SUDHL5 (cell line): ENCODE data around the gene SRP19.

GRCh38 chr5:111498371-111499189, 13.8 kb downstream of the STARD4 start:
- PRO-cap: no peak

- PRO-cap: no peak
Measured at GRCh38 chr5:111930281-111930705, 173.3 kb upstream of the NREP start.

DNA sequence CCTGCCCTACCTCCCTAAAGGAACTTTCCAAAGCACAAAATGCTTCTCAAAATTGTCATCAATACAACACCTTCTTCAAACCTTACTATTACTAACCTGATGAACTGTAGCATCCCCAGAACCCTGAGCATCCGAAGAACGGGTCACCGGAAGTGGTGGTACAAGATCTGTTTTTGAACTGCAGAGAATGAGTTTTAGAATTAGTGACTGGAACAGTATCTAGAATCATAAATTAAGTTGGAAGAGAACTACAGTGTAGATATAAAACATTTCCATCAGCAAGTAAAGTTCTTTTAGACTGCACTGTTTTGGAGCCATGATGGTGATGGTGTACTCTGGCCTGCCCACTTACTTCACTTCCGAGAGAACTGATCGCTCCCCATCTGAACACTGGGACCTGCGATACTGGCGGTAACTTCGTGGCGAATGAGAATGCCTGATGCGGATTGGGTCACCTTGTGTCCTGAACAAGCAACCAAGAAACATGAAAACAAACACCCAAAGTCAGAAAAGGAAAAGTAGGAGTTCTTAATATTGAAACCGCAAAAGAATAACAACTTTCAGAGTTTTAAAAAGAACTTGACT, 250.3 kb downstream of the EPB41L4A start:
- PRO-cap: no peak

DNA sequence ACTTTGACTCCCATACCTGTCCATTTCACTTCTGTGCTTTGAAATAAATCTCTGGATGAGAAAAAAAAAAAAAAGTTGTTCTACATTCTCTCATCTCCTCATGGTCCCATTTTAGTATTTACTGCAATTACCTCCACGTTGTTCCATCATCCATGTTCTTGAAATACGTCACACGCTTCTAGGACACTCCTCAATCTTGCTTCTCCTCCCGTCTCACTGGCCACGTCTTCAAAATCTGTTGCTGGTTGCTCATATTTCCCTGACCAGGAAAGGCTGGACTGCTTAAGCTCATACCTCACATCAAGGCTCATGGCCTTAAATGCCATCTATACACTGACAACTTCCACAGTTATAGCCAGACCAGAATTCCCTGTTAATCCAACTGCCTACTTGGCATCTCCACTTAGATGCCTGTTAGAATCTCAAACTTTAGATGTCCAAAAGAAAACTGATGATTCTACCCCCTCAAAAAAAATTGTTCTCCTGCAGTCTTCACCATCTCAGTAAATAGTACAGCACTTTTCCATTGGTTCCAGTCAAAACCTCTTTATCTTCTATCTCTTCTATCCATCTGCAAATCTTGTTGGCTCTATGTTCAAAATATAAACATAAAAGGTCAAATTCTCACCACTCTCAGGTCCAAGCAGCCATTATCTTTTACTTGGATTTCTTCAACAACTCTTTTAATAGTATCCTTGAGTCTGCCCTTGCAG, 132.1 kb downstream of the EPB41L4A start:
- PRO-cap: no peak

- PRO-cap: no peak
Measured at GRCh38 chr5:112418385-112418957, 606 bp downstream of the EPB41L4A start.

GRCh38 chr5:112812286-112812485, 48.9 kb upstream of the SRP19 start:
- PRO-cap: no peak

DNA sequence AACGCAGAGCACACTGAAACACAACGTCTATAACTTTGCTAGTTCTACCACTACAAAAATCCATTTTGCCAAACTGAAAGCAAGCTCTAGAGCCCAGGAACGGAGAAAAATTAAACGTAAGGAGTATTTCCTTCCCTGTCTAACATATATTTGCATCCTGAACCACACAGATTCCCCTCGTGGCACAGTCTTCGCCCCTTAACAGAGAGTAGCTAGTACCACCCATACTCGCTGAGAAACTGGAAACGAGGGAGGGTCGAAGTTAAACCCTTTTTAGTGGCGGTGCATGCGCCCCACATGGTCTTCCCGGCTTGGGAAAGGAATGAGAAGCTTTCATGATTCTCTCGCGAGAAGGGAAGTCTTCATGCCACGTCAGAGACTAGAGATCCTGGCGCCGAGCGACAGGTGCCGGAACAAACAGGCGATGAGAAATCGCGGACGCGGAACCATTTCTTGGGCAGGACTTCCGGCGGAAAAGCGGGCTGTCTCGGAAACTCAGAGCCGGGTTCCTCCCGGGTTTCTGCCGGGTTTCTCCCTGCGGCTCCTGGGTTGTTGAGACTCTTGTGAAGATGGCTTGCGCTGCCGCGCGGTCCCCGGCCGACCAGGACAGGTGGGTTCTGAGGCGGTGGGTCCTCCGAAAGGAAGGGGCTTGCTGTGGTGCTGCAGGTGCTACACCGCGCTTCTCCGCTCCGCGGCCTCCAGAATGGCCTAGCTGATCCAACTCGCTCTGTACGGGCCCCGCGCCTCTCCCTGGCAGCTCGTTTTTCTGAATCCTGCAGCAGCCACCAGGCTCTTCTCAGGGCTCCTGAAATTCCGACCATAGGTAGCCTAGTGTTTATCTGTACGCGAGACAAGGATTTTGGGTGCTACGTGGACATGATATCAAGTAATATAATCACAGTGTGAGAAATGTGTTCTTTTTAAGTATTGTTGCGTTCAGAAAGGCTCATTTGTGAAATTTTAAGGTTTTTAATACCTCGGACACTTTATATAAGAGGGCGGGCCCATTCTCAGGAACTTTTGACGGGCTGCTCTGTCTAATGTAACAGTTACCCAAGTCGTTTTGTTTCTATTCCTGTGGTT, at the start of gene SRP19:
TSS of gene SRP19 (plus strand) at position 480 of the 1,083 bp plus-strand sequence.
- PRO-cap: unidirectional peak, minus-strand start at position 705 of the sequence

DNA sequence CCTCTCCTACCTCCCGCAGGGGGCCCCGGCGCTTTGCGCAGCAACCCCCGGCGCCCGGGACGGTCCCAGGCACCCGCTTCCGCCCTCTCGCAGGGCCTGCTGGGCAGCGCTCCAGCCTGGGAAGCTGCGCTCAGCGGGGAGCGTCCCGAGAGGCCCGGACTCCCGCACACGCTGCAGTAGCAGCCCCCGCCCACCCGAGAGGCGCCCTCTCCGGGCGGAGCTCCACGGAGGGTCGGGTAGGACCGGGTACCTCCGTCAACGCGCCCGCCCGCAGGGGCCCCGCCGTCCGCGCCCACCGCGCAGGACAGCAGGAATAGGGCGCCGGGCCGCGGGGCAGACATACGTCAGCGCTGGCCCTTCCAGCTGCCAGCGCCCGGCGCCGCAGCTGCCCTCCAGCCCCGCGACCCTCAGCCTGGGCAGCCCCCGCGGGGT, 541 bp downstream of the REEP5 start:
- PRO-cap: bidirectional peak, plus-strand start at position 310 of the sequence, minus-strand start at position 75 of the sequence; unidirectional peak, plus-strand start at position 310 of the sequence

DNA sequence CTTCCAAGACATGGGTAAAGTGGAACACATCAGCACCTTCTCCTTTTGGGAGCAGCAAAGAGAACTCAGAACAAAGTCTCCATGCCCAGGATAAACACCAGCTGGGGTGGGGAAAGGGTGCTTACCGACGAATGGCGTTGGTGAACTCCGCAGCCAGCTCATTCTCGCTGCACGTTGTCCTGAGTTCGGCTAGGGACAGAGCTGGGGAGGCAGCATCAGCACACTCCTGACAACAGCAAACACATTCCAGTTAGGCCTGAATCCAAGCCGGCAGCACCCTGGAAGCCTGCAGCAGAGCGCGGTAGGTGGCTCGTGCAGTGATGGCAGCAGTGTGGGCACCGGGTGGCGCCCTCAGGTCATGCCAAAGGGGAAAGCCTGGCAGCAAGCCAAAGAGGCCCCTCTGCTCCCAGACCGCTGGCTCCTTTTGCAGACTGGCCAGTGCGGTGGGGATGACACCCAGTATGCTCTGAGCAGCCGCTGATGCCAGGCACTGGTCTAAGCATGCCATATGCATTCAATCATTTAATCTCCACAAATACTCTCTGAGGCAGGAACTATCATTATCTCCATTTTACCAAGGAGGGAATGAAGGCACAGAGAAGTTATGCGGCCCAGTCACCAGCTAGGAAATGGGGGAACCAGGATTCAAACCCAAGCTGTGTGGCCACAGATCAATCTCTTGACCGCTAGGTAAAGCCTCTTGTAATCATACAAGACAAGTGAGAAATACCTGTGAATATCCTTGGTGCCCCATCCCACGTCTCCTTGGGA, 67.0 kb downstream of the DCP2 start:
- PRO-cap: no peak

- PRO-cap: no peak
Measured at GRCh38 chr5:113340374-113340876, 94.4 kb downstream of the TSSK1B start.

DNA sequence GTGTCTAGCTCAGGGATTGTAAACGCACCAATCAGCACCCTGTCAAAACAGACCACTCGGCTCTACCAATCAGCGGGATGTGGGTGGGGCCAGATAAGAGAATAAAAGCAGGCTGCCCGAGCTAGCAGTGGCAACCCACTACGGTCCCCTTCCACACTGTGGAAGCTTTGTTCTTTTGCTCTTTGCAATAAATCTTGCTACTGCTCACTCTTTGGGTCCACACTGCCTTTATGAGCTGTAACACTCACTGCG, 23.1 kb upstream of the TSSK1B start:
- PRO-cap: no peak

DNA sequence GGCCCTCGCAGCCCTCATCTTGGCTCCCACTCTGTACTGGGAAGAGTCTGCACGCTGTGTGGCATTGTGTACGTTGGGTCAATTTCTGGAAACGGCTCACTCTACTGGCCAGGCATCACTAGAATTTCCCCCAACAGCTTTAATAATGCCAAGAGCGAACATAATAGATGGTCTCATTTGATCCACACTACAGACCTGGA, 644 bp upstream of the MCC start:
- PRO-cap: no peak

DNA sequence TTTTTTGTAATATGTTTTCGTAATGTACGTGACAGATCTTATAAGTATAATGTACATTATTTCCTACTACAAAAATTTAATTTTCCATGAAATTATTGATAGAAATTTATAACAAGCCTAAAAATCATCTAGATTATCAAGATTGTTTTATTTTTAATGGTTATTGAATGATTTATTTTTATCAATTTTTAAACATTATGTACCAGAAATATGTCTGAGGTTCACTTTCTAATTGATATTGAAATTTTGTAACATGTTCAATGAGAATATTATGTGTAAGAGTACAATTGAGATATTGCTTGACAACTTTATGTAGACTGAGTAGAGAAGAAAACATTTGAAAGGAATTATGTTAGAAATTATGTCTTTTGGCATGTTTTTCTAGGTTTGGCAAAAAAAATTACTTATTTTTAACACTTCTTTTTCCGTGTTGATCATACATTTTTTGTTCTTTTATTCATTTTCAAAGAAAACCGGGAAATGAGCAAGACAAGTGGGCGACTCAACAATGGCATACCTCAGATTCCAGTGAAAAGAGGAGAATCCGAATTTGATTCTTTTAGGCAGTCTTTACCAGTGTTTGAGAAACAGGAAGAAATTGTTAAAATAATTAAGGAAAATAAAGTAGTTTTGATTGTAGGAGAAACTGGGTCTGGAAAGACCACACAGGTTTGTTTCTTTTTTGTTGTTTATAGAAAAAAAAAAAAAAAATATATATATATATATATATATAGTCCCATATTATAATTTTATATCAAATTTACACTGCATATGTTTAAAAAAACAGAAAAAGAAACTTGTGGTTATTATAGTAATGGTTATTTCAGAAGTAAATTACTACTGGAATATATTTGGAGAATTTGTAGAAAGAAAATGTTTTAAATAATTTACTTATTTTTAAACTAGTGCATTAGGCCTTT, 12.9 kb downstream of the YTHDC2 start:
- PRO-cap: no peak

DNA sequence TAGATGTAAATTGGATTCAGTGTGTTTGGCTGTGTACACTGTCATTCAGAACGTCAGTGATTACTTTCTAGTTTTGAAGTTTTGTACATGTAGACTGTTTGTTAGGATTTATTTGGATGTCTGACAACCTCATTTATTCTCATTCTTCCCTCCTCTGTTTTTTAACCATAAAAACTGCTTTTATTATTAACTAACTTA, 31.4 kb downstream of the KCNN2 start:
- PRO-cap: no peak

DNA sequence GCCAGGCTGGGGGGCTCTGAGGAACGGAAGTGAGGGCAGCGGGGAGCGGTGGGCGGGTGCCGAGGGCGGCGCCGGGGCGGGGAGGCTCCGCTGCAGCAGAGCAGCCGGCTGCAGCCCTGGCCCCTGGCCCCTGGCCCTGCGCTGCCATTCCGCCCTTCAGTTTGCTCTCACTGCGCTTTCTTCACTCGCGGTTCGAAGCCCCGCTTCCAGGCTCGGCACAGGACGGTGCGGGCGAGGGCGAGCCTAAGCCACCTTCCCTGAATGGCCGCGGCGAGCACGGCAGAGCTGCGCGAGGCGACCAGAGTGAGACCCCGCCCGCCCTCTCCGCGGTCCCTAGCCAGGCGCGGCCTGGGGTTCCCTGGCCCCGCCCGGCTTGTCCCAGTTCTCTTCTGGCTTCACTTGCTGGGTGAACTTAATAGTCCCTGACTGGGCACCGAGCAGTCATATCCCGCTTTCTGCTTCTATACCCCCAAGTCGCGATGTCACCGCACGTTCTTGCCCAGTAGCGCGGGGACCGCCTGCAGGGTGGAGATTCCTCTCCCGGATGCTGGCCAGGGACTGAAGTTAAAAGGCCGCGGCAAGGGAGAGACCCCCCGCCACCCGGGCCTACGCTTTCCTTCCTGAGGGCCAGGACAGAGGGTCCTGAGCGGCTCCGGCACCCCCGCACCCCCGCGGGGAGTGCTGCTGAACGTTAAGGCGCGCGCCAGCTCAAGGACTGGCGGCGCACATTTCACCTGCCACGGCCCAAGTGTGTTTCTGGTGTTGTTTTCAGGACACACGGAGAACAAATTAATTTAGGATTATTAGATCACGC, 677 bp upstream of the TRIM36 start:
- PRO-cap: no peak

GRCh38 chr5:115171052-115171659, 1.4 kb upstream of the TRIM36 start:
- PRO-cap: no peak

GRCh38 chr5:115414216-115414815, 117.9 kb upstream of the CCDC112 start:
- PRO-cap: no peak

- PRO-cap: no peak
Measured at GRCh38 chr5:115432487-115433094, 112.0 kb downstream of the FEM1C start.

DNA sequence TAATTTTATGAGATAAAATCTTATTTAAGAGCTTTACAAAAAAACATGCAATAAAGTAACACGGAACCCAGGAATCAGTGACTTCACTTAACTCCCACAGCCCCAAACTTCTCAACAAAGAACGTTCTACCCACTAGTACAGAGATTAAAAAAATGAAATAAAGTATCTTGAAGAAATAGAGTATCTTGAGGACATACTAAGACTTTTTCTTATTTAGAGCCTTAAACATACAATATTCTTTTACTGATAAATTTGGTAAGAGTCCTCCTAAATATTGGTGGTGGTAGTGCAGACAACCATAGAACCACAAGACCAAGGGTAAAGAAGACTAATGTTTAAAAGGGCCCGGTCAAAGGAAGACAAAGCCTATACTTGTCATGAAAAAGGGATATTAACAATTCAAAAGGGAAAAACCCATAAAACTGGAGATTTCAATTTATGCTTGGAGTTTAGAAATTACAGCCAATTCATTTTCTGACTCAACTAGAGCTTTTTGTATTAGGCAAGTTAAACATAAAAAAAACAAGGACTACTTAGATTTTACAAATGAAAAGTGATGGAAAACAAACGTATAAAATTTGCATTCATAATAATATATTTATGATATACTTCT, 24.5 kb downstream of the FEM1C start:
- PRO-cap: no peak

GRCh38 chr5:115545277-115545885, 806 bp upstream of the FEM1C start:
- PRO-cap: no peak